Sigmoid colon (tissue), 4 donors: ENCODE data around the gene FOXRED2.

- PRO-cap = no peak
- RAMPAGE, long total RNA, 4 experiments = no peak in any of the 4 experiments
These were observed 30.4 kb downstream of the MB start for GRCh38 chr22:35586779-35587178.

- PRO-cap = no peak
- RAMPAGE, long total RNA, 4 experiments = no peak in any of the 4 experiments
These were observed 1.6 kb upstream of the APOL6 start for GRCh38 chr22:35646531-35647133.

- PRO-cap = no peak
- RAMPAGE, long total RNA, 4 experiments = no peak in any of the 4 experiments
These were observed 1.3 kb downstream of the APOL6 start for GRCh38 chr22:35649582-35649909.

DNA sequence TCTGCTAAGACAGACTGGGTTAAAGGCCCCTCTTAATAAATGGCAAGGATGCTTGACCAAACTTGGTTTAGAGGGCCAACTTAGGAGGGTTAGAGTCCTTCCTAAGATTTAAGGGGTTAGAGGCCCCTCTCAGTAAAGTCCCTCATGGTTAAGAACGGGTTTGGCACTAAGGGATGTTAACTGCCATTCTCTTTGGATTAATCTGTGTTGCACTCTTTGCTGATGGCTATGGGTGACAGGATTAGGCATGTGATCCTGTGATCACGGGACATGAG is 21.2 kb downstream of the APOL6 start:
- PRO-cap = no peak
- RAMPAGE, long total RNA, 4 experiments = no peak in any of the 4 experiments

- PRO-cap = no peak
- RAMPAGE, long total RNA, 4 experiments = no peak in any of the 4 experiments
These were observed 24.3 kb downstream of the APOL5 start for GRCh38 chr22:35741798-35742499.

DNA sequence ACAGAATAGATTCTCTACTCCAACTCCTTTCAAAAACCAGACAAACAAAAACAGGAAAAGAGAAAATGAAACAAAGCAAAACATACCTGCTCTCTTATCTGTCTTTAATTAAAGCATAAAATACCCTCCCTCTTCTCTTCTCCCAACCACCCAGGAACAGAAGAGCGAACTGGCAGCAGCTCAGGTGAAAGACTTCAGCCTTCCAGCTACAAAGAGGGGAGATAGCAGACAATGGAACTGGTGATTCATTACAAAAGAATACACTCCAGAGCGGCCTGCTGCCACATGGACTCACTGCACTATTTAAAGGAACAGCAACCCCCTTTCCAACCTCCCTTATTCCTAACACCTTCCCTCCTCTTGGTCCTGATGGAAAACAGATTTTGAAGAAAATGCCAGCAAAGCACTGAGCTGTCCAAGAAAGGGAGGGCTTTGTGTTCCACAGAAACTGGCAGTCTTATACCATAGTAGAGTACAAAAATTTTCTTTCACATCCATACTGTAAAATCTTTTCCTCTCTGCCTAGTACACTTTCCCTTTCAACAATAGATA is 118.6 kb downstream of the APOL5 start:
- PRO-cap = no peak
- RAMPAGE, long total RNA, 4 experiments = no peak in any of the 4 experiments

- PRO-cap = no peak
- RAMPAGE, long total RNA, 4 experiments = no peak in any of the 4 experiments
These were observed 132.3 kb downstream of the RBFOX2 start for GRCh38 chr22:35896094-35896957.

GRCh38 chr22:35973748-35974311 is 54.8 kb downstream of the RBFOX2 start:
- PRO-cap = unidirectional peak, minus-strand start at chr22:35974073; unidirectional peak, minus-strand start at chr22:35974130
- RAMPAGE, long total RNA, 4 experiments = no peak in any of the 4 experiments

DNA sequence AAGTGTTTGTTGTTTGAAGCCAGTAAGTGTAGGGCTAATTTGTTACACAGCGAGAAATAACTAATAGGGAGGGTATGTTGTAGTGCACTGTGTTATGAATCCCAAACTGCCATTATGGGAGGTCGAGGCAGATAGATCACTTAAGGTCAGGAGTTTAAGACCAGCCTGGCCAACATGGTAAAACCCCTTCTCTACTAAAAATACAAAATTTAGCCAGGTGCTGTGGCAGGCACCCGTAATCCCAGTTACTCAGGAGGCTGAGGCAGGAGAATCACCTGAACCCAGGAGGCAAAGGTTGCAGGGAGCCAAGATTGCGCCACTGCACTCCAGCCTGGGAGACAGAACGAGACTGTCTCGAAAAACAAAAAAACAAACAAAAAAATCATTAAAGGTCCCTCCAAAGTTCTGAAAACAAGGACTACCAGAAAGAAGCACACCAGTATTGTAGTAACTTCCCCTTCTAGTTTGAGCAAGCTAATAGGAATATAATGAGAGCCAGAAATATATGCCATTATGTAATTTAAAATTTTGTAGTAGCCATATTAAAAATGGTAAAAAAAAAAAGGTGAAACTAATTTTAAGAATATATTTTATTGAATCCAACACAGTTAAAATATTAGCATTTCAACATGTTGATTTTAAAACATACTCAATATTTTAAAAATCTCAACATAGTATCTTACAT is 34.9 kb downstream of the RBFOX2 start:
- PRO-cap = no peak
- RAMPAGE, long total RNA, 4 experiments = no peak in any of the 4 experiments

DNA sequence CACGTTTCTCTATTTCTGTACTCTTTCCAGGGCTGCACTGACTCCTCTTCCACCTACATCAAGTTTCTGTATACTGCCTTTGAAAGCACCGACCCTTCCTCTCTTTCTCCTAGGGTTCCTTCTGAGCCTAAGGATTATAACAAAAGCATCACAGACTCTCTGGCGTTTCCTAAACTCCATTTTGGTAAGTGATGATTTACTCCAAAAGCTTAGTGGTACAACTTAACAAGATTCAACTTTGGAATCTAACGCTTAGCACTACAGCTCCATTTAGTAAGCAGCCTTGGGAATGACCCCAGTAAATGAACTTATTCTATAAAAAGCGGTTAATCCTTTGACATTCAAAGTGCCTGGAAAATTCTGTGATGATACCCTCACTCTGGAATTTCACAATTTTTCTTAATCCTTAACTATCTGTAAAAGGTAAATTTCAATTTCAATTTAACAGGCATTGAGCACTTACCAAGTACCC is 4.8 kb downstream of the RBFOX2 start:
- PRO-cap = no peak
- RAMPAGE, long total RNA, 4 experiments = no peak in any of the 4 experiments

DNA sequence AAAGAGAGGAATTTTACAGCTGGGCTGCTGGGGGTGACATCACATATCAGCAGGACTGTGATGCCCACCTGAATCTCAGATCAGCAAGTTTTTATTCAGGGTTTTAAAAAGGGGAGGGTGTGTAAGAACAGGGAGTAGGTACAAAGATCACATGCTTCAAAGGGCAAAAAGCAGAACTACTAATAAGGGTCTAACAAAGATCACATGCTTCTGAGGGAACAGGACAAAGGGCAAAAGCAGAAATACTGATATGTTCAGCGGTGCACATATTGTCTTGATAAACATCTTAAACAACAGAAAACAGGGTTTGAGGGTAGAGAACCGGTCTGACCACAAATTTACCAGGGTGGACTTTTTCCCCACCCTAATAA is 7.8 kb upstream of the APOL4 start:
- PRO-cap = no peak
- RAMPAGE, long total RNA, 4 experiments = no peak in any of the 4 experiments

- PRO-cap = no peak
- RAMPAGE, long total RNA, 4 experiments = no peak in any of the 4 experiments
These were observed 41.8 kb downstream of the APOL1 start for GRCh38 chr22:36294748-36295202.

DNA sequence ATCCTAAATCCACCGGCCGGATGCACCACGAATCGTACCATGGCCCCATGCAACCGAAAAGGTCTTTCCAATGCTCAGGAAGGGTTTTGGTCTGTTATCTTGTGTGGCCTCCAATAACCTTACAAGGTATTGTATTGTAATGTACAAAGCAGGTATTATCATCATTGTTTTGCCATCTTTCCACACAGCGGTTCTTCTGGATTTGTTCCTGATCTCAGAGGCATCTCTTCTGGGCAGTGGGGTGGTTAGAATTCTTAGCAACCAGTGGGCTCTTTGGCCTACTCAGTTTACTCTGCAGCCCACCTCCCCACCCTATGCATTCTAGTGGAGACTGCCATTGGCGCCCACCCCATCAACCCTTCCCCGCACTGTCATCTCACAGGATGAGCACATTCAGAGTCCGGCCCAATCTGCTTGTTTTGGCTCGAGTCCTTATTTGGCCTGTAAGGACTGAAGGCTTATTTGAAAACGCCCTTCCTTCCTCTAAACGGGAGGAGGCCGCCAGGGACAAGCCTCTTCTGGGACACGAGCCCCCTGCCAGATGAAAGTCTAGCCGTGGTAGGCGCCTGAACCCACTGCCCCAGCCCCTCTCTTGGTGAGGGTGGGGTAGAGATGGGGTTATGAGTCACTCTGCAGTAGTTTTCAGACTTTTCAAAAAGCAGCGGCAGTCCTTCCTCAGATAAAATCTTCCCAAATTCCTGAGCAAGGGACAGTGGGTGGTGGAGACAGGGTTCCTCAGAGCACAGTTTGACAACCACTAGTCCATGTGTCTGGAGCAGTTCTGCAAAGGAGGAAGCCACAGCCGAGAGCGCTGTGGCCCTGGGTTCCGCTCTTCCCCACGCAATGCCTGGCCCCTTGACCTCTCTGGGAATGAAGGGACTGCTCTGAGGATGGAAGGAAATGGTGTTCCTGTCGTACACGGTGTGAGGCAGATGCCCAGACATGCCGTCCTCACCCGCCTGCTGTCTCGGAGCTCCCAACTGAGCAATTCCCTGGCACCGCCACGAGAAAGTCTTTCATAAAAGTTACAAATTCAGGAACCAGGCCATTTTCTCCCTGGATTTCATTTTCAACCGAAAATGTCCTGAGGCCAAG is 57.1 kb downstream of the MYH9 start:
- PRO-cap = no peak
- RAMPAGE, long total RNA, 4 experiments = no peak in any of the 4 experiments

- PRO-cap = no peak
- RAMPAGE, long total RNA, 4 experiments = no peak in any of the 4 experiments
These were observed 36.8 kb downstream of the MYH9 start for GRCh38 chr22:36350690-36351607.

- PRO-cap = no peak
- RAMPAGE, long total RNA, 4 experiments = no peak in any of the 4 experiments
These were observed 27.8 kb upstream of the MYH9 start for GRCh38 chr22:36415540-36416035.

- PRO-cap = no peak
- RAMPAGE, long total RNA, 4 experiments = no peak in any of the 4 experiments
These were observed 31.6 kb downstream of the TXN2 start for GRCh38 chr22:36449850-36450235.

DNA sequence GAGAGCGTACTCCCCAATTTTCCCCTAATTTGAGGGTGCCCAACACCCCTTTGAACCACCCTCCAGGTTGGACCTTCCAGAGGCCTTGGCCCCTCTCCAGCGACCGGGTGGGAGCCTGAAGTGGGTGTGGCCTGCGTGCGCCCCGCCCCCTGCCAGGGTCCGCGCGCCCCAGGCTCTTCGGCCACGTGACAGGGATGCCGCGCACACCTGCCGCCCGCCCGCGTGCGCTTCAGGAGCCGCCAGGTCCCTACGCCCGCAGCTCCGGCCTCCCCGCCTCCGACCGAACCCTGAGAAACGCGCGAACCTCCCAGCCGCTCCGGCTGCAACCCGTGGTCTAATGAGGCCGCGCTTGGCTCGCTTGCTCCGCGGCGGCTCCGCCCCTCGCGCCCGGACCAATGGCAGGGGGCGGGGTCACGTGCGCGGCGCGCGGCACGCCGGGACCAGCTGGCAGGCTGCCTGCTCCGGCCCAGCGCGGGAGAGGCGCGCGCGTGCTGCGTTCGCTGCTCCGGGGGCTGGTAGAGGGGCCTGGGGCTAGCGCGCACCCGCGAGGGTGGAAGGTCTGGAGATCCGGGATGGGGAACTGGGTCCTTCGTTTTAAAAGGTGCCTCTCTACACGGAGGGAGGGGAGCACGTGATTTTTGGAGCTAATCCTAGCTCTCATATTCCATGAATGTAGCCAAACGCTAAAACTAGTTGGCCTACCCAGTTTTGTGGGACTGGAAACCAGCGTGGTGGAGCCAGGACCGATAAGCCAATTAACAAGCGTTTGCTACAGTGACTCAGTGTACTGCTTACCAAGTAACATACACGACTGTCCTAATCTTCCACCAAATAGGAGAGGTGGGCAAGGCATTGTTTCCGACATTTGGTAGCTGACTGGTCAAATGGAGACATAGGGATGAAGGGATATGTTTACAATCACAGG is at the start of gene FOXRED2:
Gene FOXRED2, minus strand, starts transcription at position 336 of the 925 bp plus-strand sequence.
- PRO-cap = bidirectional peak, plus-strand start at position 464 of the sequence, minus-strand start at position 329 of the sequence
- RAMPAGE, long total RNA, 4 experiments = start-site peak on the minus strand in 1 of 4 experiments, centred at position 354 of the sequence, 8 reads per replicate

GRCh38 chr22:36569862-36570372 is 41.0 kb upstream of the EIF3D start:
- PRO-cap = no peak
- RAMPAGE, long total RNA, 4 experiments = no peak in any of the 4 experiments

DNA sequence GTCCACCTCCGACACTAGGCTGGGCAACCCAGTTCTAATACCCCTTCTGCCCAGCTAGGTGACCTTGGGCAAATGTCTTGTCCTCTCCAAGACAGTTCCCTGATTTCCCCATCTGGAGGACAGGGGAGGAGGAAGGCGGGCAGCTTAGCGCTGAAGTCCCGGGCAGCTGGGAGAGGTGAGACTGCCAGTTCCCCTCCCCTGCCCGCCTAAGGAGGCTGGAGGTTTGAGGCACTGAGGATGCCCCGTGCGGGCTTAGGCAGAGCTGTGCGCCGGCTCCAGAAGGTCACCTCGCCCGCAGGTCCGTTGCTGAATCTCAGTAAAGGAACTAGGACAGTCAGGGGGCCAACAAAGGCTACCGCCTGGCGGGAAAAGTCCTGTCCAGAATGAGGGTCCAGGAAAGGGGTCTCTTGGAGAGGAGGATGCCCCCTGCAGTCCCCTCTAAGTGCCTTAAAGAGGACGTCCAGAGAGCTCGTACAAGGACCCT is 650 bp downstream of the PVALB start:
- PRO-cap = no peak
- RAMPAGE, long total RNA, 4 experiments = no peak in any of the 4 experiments

DNA sequence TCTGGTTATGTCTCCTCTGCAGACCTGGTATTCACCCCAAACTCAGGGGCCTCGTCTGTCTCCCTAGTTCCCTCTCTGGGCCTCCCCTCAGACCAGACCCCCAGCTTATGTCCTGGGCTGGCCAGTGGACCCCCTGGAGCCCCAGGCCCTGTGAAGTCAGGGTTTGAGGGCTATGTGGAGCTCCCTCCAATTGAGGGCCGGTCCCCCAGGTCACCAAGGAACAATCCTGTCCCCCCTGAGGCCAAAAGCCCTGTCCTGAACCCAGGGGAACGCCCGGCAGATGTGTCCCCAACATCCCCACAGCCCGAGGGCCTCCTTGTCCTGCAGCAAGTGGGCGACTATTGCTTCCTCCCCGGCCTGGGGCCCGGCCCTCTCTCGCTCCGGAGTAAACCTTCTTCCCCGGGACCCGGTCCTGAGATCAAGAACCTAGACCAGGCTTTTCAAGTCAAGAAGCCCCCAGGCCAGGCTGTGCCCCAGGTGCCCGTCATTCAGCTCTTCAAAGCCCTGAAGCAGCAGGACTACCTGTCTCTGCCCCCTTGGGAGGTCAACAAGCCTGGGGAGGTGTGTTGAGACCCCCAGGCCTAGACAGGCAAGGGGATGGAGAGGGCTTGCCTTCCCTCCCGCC is 24.6 kb downstream of the CSF2RB start:
- PRO-cap = no peak
- RAMPAGE, long total RNA, 4 experiments = start-site peak on the plus strand in 1 of 4 experiments, centred at position 544 of the sequence, 6 reads per replicate